ENCODE measurements around the genes CNMD and PRR20D.

- CAGE, long polyA plus RNA, result no peak
- RRBS, result no CpG with 5 or more reads among the region's 14 CpGs
Observed at GRCh38 chr13:52454866-52455197, 446 bp upstream of the CKAP2 start.

GRCh38 chr13:52599291-52600268 lies 42.7 kb upstream of the HNRNPA1L2 start:
- CAGE, long polyA plus RNA, result no peak
- RRBS, result no CpG with 5 or more reads among the region's 42 CpGs

DNA sequence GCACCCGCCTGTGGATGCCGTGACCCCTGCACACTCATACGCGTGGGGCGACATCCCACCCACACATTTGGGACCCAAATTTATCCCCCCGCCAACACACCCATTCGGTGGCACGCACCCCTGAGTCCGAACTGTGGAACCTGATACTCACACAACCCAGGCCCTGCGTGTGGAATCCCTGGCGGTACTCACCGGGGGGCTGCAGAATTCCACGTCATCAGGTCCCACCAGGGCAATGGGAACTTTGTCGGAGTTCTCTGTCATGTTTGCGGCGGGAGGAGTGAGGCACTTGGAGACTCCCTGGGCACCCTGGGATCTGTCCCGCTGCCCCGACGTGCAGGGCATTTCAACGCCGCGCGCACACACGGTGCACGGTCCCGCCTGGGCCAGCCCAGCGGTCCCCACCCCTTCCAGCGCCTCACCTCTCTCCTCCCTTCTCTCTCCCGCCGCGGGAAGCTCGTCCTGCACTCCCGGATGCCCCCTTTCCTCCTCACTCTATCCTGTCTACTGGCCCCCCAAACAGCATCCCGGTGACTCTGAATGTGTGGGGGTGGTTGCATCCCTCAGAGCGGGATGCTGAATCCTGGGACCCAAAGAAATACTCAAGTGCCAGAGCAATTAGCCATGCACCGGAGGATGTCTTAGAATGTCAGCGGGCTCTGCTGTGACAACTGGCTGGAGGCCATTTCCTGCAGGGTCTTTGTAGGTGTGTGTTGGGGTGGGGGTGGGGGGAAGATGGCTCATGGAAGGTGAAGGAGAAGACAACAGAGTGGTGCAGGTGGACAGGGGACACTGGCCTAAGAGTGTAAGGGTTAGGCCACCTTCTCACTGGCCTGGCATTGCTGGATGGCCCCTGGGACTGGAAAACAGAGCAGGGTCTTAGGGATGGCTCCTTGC lies at the start of gene CNMD:
Gene CNMD, minus strand, starts transcription at position 383 of the 897 bp plus-strand sequence.
- CAGE, long polyA plus RNA, result no peak
- RRBS, result 18% methylated on average over 2 of the region's 37 CpGs

DNA sequence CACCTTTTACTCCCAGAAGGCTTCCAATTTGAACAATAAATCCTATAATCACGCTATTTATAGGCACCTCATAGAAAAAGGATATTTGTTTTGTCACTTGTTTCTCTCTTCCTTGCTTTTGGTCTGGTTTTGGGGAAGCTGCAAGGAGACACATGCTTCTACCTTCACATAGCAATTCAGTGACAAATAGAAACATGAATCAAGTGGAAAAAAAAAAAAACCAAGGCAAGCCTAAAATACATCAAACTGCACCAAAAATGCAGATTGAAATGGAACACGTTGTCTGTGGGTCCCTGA lies 31.1 kb downstream of the OLFM4 start:
- CAGE, long polyA plus RNA, result no peak
- RRBS, result no CpG with 5 or more reads among the region's 2 CpGs

DNA sequence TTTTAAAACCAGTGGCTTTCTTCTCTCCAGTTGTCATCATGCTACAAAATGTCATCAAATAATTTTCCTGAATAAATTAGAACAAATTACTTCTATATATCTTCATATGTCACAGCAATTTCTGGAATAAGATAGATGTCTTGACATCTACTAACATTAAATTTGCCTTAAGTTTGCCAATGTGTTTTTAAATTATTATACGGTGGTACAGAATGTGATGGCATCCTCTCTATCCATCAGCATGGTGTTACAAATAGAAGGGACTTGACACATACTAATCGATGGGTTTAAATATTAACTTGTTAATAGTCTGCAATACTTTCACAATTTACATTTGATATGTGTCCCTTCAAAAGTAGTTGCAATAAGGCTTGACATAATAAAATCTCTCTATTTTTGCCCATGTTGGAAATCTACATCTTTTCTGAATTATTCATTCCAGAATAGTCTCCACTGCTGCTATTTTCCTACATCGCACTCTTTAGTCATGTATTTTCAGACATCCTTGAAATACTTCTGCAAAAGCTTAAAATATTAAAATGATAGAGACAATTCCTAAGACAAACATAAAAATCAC lies 65.1 kb upstream of the PRR20A start:
- CAGE, long polyA plus RNA, result no peak
- RRBS, result no CpG with 5 or more reads among the region's 3 CpGs

DNA sequence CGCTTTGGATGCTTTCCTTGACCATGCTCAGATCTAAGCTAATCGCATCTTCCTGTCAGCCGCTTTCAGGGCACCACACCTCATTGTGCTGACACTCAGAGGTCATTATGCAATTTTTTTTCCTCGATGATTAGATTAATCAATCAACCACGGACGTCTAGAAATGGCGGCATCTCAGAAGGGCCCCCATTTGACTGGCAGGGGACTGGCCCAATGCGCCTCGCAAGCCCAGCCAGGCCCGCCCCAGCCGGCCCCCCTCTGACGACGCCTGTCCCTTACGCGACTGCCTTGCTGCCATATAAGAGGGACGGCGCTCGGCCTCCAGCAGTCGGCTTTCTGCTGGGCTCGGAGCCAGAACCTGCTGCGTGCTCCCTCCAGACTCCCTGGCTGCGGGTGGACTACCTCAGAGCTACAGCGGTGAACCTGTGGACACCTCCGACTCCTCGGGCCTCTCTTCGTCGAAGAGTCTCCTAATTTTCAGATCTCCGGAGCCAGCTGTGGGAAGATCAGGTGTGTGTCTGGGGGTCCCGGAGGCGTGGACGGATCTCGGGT lies at the start of gene PRR20D:
Gene PRR20D, plus strand, starts transcription at position 297 of the 552 bp plus-strand sequence.
- CAGE, long polyA plus RNA, result no peak
- RRBS, result no CpG with 5 or more reads among the region's 32 CpGs

- CAGE, long polyA plus RNA, result no peak
- RRBS, result no CpG with 5 or more reads among the region's 2 CpGs
Observed at GRCh38 chr13:58701288-58701756, 1069.8 kb downstream of the PCDH17 start.

- CAGE, long polyA plus RNA, result no peak
- RRBS, result no CpG with 5 or more reads among the region's 2 CpGs
Observed at GRCh38 chr13:60165886-60166085, 2.1 kb upstream of the DIAPH3 start.

- CAGE, long polyA plus RNA, result no peak
- RRBS, result no CpG with 5 or more reads among the region's 51 CpGs
Observed at GRCh38 chr13:60395764-60396740, 968 bp upstream of the TDRD3 start.

- CAGE, long polyA plus RNA, result no peak
- RRBS, result no CpG with 5 or more reads among the region's 12 CpGs
Observed at GRCh38 chr13:60584296-60584854, 187.4 kb downstream of the TDRD3 start.

DNA sequence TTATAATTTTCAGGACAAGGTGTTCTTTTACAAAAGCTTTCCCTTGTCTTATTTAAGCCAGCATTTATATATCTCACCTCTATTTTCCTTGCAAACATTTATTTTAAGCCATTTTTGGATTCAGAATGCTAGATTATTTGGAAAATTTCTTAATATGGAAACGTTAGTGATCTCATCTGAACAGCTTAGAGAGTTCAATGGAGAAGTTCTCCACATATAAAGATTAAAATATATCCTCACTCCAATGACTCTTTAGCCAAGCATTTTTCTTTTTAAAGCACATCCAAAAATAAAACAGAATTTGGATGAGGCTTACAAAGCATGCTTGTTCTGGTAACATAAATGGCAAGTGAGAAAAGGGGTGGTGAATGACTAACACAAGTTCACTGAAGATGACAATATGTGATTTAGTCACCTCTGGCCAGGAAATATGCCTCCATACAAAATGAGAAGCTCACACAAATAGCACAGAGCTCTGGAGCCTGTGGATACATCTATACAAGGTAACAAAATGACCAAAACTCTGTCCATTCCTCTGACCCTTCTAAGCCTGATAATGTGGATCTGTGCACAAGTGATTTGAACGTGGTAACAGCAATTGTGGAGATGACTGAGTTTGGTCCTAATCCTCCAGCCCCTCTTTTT lies 253.0 kb downstream of the PCDH20 start:
- CAGE, long polyA plus RNA, result no peak
- RRBS, result no CpG with 5 or more reads among the region's 2 CpGs

DNA sequence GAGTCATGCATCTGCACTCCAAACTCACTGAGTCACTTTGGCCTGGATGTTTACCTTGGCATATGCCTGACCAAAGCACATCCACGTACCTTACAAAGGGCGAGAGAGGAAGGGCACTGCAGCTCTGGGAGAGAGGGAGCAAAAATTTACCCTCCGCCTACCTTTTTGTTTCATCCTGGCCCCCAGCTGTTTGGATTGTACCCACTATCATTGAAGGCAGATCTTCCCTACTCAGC lies 249.8 kb upstream of the PCDH20 start:
- CAGE, long polyA plus RNA, result no peak
- RRBS, result no CpG with 5 or more reads among the region's 3 CpGs

DNA sequence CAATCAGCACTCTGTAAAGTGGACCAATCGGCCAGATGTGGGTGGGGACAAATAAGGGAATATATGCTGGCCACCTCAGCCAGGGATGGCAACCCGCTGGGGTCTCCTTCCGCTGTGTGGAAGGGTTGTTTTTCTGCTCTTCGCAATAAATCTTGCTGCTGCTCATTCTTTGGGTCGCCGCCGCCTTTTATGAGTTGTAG lies 153.3 kb upstream of the ENSG00000237378 start:
- CAGE, long polyA plus RNA, result no peak
- RRBS, result no CpG with 5 or more reads among the region's 7 CpGs

GRCh38 chr13:69650510-69650988 lies 457.7 kb downstream of the KLHL1 start:
- CAGE, long polyA plus RNA, result no peak
- RRBS, result no CpG with 5 or more reads among the region's 1 CpG

DNA sequence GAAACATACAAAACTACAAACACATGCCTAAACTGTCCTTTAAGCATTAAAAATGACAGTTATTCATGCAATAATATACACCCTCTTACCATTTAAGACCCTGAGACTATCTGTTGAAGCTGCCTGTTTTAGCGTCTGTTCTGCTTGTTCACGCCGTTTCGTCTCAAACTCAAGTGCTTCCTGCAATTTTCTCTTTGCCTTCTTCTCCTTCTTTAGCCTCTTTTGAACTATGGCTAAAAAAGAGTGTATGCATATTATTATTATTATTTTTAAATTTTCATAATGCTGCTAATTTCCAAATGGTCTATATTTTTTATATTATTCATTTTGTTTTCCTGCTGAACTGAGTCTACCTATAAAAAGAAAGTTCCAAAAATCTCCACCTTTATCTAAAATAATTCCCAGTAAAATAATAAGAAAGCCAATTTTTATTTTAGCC lies 391.4 kb downstream of the DACH1 start:
- CAGE, long polyA plus RNA, result no peak
- RRBS, result no CpG with 5 or more reads among the region's 4 CpGs

GRCh38 chr13:73057411-73057936 lies 1.3 kb upstream of the KLF5 start:
- CAGE, long polyA plus RNA, result no peak
- RRBS, result no CpG with 5 or more reads among the region's 2 CpGs

DNA sequence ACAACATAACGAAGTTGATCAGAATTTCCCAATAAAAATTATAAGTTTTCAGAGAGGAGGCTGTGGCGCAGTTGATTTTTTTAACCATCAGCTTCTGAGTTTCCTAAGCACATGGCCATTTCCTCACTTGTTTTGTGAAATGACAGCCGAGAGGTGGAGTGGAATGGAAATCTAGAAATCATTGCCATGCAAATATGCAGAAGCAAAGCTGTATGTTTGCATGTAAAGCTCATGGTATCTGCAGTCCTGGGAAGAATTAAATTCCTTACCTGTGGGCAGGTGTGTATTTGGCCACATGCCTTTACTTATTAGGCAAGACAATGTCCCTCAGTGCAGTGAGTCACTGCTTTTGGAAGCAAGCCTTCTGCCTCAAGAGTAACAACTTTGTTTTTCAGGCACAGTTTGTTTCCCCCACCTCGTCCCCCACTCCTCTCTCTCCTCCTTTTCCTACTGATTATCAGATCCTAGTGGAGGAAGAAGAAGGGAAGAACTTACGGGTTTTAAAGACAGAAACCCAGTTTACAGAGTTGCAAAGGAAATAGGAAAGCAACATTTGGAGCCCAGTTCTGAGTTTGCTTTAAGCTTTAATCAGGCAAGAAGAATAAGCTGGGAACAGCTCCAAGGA lies 189.9 kb downstream of the KLF5 start:
- CAGE, long polyA plus RNA, result no peak
- RRBS, result no CpG with 5 or more reads among the region's 5 CpGs

GRCh38 chr13:73640301-73640857 lies 581.6 kb downstream of the KLF5 start:
- CAGE, long polyA plus RNA, result no peak
- RRBS, result no CpG with 5 or more reads among the region's 24 CpGs

GRCh38 chr13:75365634-75366314 lies 116.2 kb downstream of the TBC1D4 start:
- CAGE, long polyA plus RNA, result no peak
- RRBS, result no CpG with 5 or more reads among the region's 6 CpGs

DNA sequence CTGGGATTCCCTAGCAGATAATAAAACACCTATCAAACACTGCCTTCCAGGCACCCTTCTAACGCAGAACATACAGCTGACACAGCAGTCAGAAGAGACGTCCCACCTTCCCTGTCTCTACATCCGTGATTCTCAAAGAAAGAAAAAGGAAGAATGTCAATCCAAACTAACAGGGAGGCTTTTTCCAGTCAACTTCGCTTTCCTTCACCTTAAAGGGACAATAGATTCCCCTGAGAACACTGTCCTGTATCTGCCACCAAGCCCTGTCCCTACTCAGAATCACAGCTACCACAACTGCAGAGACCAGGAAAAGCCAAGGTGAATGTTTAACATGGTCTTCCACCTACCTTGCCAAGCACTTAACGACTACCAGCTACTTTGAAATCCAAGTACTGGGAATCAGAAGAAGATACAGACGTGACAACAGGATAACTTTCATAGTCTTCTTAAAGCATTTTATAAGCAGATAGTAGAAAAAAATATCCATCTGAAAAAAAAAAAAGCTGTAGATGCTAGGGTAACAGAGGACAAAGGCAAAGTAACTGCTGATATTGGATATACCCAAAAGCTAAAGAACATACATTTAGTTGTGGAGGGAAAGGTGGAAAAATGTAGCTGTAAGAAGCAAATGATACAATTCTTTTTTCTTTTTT lies 38.4 kb downstream of the TBC1D4 start:
- CAGE, long polyA plus RNA, result no peak
- RRBS, result no CpG with 5 or more reads among the region's 6 CpGs

Data from BJ (cell line).